A172 (cell line): ENCODE measurements around the gene FGGY.

- RAMPAGE, long total RNA: no peak
Observed at GRCh38 chr1:58681424-58682569, 18.1 kb downstream of the MYSM1 start.

DNA sequence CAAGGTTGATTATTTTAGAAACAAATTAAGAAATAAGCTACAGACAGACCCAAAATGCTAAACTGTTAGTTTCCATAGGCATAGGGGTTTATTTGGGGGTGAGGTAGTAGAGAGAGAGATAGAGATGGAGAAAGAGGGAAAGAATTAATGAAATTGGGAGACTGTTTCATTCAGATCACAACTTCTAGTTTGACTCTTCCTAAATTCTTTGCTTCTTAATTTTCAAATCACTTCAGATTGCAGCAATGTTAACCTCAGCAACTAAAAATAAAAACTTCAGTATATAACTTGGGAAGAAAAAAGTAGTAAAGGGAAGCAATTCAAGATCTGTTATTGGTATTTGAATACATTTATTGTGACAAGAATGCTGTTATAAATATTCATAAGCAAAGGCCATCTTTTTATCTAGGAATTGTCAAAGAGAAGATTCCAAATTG lies 3.4 kb downstream of the JUN start:
- RAMPAGE, long total RNA: no peak

GRCh38 chr1:58902790-58903138 lies 118.9 kb upstream of the JUN start:
- RAMPAGE, long total RNA: no peak

- RAMPAGE, long total RNA: no peak
Observed at GRCh38 chr1:58968290-58969141, 184.7 kb upstream of the JUN start.

DNA sequence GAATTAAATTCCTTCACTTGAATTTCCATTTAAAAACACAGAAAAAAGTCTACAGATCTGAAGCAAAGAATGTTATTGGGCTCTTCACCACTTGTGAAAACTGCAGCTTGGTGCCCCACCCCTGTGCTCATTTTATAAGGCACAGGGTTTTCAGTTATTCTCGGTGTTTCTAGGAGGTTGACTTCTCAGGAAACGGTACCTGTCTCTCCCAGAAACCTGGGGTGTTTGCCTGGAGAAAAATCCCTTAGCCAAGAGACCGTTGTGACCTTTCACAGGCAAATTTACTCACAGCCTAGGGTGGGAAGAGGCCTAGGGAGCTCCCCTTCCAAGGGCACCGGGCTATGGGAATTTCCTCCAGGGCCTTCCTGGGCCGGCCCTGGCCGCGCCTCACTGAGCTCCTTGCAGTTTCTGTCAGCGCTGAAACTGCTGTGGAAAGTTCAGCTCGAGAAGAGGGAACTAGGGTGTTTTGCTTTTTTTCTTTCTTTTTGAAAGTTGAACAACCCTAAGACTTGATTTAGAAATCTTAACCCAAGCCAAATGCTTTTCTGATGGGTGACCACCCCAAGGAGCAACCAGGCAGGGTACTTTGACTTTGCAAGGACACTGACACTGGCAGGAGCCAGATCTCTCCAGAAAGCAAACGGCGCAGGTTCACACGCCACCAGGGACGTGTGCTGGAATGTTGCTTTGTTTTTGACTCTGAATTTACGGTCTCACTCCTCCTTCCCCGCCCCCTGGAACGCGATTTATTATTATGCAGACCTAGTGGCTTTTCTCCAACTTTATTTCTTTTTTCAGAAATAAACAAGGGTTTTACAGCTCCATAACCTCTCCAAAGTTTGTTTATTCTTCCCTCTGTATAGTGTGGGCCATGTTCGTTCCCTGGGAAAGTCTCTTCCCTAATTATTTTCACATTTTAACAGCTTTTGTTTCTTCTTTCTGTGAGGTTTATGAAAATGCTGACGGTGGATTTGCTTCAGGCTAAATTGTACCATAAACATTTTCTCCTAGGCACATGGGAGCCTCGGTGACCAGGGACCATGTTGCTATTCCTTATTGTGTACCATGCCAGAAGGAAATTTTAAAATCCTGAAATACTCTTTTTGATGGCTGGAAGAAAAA lies 229.6 kb upstream of the JUN start:
- RAMPAGE, long total RNA: no peak

- RAMPAGE, long total RNA: no peak
Observed at GRCh38 chr1:59055959-59056846, 240.7 kb upstream of the FGGY start.

- RAMPAGE, long total RNA: start-site peak on the plus strand at chr1:59297021-59297096, 8 and 8 reads in 2 replicates
Observed at GRCh38 chr1:59296187-59297464, at the start of gene FGGY. Gene FGGY (plus strand): TSS chr1:59297094.

GRCh38 chr1:59375204-59375765 lies 78.4 kb downstream of the FGGY start:
- RAMPAGE, long total RNA: no peak

- RAMPAGE, long total RNA: no peak
Observed at GRCh38 chr1:59697495-59698000, 117.2 kb upstream of the HOOK1 start.

DNA sequence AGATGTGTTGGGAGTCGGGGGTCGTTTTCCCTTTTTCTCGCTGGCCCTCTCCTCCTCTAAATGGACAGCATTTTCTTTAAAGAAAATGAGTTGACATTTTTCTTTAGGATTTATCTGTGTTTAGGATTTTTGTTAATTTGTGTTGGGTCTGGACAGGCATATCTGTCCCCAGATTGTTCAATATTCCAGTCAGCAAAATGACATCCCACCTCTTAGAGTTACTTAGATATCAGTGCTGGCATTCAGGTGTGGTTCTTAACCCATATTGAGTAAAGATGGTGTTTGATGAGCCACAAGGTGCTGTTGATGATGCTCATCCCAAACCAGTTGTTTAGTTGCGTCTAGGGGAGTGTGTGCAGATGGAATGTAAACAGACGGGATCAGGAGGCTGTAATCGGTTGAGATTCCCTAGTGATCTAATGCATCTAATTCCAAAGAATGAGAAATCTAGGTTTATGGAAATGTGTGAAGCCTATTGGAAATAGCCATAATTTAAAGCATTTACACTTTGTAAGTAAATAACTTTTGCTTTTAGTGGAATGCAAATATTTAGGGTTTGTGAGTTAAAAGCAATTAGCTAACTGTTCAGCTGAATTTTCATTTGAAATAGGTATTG lies 1.1 kb downstream of the HOOK1 start:
- RAMPAGE, long total RNA: no peak

GRCh38 chr1:60867700-60868153 lies 214.6 kb upstream of the NFIA start:
- RAMPAGE, long total RNA: no peak

DNA sequence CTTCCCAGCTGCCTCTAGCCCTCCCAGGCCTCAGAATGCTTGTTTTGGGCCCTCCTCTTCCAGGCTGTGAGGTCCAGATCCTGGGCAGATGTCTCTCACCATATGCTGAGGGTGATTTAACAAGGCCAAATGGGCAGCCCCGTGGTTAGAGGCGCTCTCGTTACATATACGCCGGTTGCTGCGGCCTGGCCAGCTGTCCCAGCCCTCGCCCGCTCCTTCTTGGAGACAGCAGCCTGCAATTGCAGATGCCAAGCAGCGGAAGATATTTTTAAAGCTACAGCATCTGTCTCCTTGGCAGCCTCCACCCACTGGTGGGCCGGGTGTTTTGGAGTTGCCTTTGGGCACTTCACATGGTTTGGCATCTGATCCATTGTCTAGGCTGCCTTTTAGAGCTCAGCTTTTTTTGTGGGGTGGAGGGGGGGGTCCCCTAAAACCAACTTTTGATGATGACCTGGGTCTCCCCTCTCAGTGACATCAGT lies 178.7 kb upstream of the NFIA start:
- RAMPAGE, long total RNA: no peak

- RAMPAGE, long total RNA: no peak
Observed at GRCh38 chr1:61114216-61114784, 31.9 kb downstream of the NFIA start.

GRCh38 chr1:61116400-61116897 lies 34.1 kb downstream of the NFIA start:
- RAMPAGE, long total RNA: no peak

- RAMPAGE, long total RNA: no peak
Observed at GRCh38 chr1:61124775-61125199, 42.4 kb downstream of the NFIA start.

DNA sequence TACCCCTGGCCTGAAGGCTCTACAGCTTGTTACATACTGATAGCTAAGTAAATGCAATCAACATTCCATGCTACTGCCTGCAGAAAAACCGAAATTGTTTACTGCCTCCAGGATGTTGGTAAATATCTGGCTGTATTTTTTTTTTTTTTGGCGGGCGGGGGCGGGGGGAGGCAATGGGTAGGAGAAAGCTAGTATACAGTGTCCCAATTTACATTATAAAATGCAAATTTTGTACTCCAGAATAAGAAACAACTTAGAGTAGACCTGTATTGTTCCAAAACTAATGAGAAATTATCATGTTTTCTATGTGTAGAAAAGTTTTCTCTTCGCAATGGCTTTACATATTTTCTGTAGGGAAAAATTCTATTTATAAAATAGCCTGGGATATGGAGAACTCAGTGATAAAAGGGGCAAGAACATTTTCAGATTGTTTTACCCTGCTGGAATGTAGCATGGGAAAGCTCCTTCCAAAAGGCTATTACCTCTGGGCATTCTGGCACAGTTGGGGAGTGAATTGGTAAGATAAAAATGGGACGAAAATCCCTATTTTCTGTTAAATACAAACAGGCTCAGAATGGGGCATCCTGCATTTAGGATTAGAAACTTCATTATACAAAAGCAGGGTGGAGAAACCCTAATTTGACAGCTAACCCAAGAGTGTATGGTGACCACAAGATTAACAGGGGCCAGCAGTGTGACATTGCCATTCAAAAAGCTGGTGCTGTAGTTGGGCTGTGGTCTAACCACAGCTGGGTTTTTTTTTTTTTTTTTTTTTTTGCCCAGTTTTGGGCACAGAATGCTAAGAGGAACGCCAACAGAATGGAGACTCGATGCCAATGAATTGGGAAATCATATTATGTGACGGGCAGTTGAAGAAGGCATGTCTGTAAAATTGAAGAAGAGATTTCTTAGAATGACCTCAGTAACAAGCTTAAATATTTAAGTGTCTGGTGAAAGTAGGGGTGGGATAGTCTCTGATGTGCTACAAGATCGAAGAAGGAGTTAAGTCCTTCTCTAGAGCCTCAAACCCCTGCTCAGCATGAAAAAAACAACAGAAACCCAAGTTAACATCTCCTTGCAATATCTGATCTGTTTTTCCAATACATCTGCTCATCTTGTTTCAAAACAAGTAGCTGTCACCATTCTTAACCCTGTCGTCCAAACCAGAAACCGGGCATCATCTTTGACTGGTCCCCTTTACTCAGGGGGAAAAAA lies 58.3 kb downstream of the NFIA start:
- RAMPAGE, long total RNA: no peak

DNA sequence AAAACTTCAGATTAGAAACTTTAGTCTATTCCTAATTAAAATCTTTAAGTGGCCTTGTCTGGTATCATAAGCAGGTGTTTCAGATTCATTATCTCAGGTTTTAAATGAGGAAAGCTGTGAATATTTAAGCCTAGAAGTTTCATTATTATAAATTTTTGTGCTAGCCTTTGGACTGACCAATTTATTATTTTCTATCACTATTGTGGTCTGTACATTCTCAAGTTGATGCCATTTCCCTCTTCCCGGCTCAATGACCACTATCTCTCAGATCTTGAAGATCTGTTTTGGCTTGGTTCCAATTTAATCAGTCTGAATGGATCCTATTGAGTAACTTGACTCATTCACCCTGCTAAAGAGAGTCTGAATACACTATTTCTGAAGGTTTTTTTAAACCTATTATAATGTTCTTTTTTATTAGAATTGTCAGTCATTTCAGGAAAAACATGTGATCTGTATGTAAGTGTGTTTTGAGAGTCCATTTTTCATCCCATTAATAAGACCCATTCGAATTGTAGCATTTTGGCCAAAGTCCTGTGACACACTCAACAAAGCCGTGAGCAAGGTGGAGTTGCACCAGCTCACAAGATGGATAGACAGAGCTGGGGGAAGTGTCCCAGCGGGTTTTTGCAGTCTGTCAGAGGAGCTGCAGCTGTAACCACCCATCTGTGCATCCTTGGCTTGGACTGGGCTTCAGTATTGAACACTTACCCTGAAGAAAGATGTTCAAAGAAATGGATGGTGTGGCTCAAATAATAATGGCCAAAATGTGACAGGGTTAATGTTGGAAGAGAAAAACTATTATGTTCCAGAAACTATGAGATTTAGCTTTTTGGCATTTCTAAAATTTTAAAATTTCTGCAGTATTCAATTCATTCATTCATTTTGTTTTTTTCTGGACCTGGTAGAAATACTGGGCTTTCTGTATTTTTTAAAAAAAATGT lies 145.7 kb downstream of the NFIA start:
- RAMPAGE, long total RNA: no peak

DNA sequence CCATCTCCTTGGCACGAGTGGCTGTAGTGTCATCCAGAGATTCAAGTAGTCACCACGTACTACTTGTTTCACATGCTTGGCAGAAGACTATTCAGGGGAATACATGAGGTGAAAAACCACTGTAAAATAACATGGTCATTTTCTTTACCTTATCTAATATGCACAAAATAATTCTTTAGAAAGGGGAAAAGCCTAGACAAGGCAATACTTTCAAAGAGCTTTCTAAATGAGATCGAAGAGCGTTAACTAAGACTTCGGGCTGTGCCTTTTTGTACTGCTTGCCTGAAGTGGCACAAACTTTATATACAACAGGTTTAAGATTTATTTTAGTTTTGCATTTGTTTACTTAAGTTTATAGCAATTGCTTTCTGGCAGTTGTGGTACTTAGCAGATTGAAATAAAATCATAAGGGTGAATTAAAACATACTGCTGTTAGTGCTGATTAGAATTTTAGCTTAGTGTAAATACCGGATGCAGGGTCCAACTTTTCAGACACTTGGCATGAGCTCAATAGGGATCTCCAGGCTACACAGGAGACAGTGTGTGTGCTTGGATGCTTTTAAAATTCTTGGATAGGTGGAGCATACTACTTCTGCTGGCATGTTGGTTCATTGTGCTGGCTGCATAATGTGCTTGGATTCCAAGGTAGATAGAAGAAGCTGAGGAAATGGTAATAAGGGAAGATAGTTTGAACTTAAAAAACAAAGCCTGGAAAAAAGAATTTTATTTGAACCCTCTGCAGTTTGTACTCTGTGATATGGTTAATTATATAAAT lies 159.6 kb downstream of the NFIA start:
- RAMPAGE, long total RNA: no peak

DNA sequence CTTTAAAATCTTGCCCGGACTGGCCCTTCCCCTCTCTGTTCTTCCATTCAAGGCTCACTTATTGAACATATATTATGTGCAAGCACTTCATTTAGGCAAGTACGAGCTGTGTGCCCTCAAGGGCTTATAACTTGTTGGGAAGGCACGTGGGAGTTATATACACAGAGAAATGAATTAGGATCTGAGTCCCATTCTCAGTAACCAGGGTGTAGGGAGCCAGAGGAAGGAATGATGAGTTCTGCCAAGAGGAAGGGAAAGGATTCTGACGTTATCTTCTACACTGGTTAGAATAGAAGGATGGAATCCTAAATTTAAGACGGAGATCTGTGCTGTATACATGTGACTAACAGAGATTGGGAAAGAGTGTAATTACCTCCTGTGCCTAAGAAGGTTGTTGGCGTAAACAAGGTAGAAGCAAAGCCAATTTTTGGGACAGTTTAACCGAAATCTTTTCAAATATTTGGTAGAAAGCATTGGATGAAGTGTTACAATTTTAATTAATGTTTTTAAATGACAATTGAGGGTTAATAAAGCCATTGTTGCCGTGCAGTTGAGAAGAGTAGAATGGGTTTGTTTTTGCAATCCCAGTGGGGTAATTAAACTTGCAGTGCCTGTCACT lies 177.1 kb downstream of the NFIA start:
- RAMPAGE, long total RNA: no peak

DNA sequence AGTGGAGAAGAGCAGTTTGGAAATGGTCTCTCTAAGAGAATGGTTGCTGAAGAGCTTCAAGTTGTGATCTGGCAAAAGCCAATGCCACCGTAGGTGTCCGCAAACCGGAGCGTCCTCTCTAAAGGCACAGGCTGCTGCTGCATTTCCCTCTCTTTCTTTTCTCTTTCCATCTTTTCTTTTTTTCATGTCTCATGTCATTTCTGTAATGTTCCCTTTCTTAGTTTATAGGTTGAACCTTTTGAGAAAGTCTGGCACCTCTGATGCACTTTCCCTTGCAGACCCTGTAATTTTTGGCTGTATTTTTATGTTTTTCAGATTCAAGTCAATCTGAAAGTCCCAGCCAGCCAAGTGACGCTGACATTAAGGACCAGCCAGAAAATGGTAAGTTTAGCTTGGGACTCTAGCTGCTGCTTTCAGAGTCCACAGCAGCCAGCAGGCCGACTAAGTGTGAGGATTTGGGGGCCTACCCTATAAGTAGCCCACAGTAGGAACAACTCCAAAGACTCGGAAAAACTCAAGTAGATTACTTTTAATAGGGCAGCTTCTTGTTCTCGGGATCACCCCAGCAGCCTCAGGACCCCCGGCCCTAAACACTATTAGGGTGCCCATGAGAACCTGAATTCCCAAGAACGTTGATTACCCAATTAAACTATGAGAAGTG lies 195.0 kb downstream of the NFIA start:
- RAMPAGE, long total RNA: no peak